Measurements from ENCODE around the gene TMEM38A.

- RRBS: no CpG with 5 or more reads among the region's 29 CpGs
These were observed 38.5 kb upstream of the KLF2 start for GRCh38 chr19:16285784-16286799.

DNA sequence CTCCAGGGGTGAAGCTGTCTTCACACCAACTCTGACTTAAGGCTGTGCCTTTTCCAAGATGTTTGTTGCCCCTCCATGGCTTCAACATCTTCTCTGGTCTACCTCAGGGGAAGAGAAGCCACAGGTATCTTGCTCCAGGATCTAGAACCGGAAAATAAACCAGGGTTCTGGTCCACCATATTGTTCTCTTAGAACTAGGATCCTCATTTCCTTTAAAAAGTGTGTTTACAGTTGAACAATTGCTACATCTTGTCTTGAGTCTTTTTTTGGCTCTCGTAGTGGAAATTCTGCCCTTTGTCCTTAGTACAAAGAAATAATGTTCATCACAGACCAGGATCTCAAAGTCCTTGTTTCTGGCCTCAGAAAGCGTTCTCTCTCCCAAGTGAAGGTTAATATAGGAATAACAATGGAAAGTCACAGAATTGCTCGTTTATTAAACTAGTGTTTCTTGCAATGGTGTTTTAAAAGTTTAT, 20.8 kb downstream of the KLF2 start:
- RRBS: no CpG with 5 or more reads among the region's 4 CpGs

DNA sequence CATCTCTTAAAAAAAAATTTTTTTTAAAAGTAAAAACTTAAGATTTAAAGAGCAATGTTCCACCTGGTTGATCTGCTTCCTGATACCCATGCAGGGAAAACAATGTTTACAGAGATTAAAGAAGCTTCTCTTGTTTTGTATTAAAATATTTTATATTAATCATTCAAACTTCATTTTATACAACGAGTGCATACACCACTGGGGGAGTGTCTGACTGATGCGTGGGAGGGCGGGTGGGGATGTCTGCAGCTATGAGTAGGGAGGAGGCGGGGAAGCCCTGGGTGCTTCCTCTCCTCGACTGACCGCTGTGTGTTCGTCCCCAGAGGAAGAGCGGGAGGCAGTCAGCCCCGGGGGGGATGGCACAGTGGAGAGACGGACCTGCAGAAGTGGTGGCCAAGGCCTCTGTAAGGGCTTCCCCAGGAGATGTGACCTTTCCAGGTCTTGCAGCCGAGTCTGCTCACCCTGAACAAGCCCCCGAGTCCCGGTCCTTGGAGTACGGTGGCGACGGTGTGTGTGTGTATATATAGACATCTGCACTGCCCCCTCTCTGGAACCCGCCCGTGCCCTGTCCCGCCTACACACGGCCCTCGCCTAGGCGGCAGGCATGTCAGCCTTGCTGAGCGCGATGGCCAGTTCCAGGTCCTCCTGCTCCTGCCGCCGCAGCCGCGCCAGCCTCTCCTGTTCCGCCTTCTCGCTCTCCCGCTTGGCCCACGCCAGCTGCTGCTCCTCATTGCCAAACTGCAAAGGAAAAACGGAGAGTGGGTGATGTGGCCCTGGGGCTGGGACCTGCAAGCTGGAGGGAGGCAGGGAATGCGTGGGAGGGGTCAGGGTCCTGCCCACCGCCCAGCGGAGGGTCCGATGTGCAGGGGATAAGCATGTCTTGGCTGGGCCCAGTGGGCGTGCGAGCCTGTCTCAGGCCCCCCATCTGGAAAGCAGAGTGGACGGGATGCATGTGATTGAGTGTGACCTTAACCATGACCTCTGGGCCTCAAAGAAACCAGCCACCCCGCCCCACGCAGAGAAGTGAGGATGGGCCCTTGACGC, 30.8 kb downstream of the KLF2 start:
- RRBS: 90% methylated on average over 3 of the region's 43 CpGs

DNA sequence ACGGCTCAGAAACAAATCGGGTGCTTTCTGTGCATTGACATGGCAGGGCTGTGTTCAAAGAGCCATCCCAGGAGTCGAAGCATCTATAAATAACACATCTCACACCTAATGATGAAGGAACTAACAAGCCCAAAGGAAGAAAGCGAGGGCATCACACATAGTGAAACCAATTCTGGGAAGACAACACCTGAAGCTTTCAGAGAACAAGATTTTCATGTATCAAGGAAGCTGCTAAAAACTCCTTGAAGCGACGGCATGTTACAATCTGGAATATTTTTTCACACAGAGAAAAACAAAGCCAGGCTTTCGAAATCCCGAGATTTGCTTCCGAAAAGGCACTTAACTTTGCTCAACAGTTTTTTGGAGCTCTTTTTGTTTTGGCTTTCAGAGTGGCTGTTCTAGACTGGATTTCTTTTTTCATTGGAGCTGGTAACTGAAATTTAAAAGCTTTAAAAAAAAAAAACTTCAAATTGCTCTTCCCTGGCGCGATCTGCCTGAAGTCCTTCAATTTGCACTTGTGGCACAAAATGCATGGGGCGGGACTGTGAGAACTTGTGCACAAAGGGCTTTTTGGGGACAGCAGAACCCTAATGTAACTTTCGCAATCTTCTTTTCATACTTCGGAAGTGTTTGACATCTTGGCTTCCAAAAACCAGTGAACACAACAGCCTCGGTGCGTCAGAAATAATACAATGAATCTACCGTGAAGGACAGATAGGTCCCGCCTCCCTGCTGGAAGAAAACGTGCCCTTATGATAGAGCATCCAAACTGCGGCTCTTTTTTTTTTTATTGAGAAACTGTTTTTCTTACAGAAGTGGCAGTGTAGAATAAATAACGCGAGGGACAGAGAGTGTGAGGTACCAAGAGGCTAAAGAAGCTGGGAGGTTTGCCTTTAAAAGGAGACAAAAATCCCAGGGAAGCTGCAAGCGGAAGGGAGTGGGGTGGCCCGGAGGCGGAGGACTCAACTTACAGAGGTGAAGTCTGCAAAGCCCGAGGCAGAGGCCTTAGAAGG, 36.5 kb downstream of the KLF2 start:
- RRBS: no CpG with 5 or more reads among the region's 26 CpGs

- RRBS: 85% methylated on average over 5 of the region's 16 CpGs
These were observed 42.7 kb downstream of the KLF2 start for GRCh38 chr19:16367159-16367918.

DNA sequence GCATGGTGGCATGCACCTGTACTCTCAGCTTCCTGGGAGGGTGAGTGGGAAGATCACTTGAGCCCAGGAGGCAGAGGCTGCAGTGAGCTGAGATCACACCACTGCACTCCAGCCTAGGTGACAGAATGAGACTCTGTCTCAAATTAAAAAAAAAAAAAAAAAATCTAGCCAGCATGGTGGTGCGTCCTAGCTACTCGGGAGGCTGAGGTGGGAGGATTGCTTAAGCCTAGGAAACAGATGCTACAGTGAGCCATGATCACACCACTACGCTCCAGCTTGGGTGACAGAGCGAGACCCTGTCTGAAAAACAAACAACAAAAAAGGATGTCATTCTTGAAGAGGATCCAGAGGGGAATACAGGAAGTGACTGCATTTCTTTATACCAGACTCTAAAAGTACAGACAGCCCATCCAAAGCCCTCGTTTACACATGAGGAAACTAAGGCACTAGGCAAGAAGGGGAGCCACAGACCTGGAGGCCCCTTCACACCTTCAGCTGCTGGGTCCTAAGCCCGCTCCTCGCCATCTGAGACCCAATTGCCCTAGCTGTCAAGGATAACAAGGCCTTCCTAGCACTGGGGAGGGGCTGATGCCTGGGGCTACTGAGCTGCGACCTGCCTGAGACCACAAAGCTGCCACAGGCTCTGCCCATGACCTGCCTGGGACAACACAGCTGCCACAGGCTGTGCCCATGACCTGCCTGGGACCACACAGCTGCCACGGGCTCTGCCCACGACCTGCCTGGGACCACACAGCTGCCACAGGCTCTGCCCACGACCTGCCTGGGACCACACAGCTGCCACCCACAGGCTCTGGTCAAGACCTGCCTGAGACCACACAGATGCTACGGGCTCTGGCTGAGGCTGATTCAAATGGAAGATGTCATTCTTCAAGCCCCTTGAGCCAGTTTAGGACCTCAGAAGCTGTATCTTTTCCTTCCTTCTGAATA, 55.0 kb downstream of the EPS15L1 start:
- RRBS: no CpG with 5 or more reads among the region's 12 CpGs

- RRBS: no CpG with 5 or more reads among the region's 28 CpGs
These were observed 54.2 kb downstream of the EPS15L1 start for GRCh38 chr19:16417445-16418159.

- RRBS: no CpG with 5 or more reads among the region's 10 CpGs
These were observed 29.2 kb downstream of the EPS15L1 start for GRCh38 chr19:16442583-16442862.

DNA sequence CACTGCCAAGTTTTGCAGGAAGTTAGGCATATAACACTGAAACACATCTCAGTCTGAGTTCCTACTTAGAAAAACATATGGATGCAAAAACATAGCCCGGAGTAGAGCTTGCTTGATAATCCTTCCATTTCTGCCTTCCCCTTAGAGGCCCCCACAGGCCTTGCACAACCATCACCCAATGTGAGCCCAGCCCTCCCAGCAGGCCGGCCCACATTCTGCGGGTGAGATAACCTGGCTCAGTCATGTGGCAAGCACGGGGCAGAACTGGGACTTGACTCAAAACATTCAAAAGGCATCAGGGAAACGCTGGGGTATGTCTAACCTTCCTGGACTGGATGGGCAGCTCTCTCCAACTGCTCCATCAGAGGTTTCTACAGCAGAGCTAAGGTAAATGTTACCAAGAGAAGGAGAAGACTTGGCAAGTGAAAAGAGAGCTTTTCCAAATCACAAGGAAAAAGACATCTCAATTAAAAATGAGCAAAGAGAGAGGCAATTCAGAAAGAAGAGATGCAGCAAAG, 24.8 kb downstream of the EPS15L1 start:
- RRBS: 22% methylated on average over 2 of the region's 5 CpGs

DNA sequence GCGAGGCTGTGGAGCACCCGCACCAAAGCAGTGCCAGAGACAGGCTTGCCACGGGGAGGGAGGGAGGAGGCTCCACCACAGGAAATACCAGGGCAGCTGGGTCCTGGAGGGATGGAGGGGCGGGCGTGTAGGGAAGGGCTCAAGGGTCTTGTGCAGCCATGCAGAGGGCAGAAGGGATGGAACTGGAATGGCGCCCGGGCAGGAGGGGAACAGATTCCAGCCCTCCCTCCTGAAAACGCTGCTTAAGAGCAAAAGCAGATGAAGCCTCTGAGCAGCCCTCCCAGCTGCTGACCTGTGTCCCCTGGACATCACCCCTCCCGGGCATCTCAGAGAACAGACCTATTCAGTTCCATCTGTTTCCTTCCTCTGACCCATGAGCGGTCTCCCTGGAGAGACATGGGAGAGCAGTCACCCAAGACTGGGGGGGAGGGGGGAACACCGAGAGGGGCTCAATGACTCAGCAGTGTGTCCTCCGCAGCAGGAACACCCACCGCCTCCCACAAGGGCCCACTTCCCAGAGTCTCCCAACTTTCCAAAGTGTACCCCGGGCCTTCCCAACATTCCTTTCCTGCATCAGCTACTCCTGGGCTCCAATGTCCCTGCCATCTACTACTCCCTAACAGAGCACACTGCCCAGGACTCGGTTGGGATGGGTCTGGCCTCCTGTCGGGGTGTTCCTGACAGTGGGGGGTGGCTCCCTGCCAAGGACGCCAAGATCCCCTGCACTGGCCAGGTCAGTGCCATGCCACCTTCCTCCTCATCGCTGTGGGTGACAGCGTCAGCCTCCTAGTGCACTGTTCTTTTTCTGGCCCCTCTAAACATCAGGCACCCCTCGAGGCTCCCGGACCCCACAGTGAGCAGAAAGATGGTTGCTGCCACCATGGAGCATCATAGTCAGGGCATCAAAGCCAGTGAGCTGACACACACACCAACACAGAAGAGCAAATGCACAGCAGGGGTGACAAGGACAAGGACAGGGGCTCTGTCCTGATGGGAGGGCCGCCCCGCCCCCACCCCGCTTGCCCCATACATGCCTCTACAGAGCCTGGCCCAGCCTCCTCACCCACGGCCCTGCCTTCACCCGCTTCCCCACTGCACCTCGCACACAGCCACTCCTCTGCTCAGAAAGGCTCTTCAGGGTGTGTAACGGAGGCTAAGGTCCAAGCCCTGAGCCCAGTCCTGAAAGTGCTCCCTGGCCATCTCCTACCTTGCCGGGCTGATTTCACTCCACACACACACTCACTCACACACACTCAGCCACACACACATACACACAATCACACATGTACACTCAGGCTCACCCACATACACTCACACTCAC, 13.9 kb downstream of the EPS15L1 start:
- RRBS: no CpG with 5 or more reads among the region's 29 CpGs

GRCh38 chr19:16519002-16519469, 22.8 kb downstream of the C19orf44 start:
- RRBS: no CpG with 5 or more reads among the region's 26 CpGs

DNA sequence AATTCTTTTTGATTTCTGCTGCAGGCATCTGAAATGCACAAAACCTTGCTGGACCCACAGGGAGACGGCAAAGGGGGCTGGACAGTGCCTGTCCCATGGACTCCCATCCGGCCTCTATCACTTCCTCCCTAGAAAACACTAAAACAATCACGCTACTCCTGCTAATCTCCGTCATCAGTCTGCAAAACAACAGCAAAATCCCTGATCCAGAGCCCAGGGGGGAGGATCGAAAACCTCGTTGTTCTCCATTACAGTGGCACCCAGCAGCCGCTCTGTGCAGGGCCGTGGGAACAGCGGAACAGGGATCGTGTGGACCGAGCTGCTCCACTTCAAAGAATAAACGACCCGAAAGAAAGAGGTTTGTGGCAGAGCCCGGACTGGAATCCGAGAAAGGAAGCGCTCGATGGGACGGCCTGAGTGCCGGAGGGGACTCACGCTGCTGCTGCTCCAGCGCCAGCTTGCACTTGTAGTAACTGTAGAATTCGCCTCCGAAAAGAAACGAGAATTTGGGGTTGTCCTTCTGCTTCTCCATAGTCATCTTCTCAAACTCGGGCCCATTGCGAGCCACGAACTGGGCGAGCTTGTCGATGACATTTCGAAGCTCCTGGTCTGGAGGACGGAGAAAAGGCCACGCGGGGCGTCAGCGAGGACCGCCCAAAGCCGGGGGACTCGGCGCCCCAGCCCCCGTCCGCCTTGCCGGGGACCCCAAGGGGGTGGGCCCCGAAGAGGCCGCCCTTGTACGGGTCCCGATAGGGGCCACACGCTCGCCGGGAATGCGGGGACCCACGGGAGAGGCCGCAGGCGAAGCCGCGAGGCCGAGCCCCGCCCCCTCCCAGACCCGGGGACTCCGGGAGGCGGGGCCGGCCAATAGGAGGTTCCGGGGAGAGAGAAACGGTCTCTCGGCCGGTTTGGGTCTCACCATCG, 540 bp downstream of the CHERP start:
- RRBS: 3% methylated on average over 30 of the region's 66 CpGs

- RRBS: no CpG with 5 or more reads among the region's 17 CpGs
These were observed 12.7 kb upstream of the CHERP start for GRCh38 chr19:16554908-16555420.

GRCh38 chr19:16585165-16585597, 13.0 kb upstream of the SLC35E1 start:
- RRBS: no CpG with 5 or more reads among the region's 8 CpGs

- RRBS: 5% methylated on average over 14 of the region's 83 CpGs
These were observed at the start of gene TMEM38A for GRCh38 chr19:16660744-16661572. Gene TMEM38A, plus strand, starts transcription at chr19:16661139.

DNA sequence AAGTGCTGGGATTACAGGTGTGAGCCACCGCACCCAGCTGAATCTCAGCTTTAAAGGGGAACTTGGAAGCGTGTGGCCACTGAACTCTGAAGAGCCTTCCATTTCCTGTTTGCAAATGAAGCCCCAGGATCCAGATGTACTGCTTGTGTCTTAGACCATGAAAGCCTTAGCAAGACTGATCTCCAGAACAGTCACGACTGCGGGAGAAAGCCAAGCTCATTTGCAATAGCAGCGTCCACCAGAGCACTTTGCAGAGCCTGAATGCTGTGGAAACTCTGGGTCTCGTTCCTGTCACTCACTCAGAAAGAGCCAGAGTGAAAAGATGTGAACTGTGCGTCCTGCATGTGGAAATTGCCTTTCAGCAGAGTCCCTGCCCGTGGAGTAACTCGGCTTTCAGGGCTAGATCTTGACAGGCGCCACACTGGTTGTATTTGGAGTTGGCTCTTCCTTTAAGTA, 4.8 kb downstream of the SIN3B start:
- RRBS: no CpG with 5 or more reads among the region's 10 CpGs

DNA sequence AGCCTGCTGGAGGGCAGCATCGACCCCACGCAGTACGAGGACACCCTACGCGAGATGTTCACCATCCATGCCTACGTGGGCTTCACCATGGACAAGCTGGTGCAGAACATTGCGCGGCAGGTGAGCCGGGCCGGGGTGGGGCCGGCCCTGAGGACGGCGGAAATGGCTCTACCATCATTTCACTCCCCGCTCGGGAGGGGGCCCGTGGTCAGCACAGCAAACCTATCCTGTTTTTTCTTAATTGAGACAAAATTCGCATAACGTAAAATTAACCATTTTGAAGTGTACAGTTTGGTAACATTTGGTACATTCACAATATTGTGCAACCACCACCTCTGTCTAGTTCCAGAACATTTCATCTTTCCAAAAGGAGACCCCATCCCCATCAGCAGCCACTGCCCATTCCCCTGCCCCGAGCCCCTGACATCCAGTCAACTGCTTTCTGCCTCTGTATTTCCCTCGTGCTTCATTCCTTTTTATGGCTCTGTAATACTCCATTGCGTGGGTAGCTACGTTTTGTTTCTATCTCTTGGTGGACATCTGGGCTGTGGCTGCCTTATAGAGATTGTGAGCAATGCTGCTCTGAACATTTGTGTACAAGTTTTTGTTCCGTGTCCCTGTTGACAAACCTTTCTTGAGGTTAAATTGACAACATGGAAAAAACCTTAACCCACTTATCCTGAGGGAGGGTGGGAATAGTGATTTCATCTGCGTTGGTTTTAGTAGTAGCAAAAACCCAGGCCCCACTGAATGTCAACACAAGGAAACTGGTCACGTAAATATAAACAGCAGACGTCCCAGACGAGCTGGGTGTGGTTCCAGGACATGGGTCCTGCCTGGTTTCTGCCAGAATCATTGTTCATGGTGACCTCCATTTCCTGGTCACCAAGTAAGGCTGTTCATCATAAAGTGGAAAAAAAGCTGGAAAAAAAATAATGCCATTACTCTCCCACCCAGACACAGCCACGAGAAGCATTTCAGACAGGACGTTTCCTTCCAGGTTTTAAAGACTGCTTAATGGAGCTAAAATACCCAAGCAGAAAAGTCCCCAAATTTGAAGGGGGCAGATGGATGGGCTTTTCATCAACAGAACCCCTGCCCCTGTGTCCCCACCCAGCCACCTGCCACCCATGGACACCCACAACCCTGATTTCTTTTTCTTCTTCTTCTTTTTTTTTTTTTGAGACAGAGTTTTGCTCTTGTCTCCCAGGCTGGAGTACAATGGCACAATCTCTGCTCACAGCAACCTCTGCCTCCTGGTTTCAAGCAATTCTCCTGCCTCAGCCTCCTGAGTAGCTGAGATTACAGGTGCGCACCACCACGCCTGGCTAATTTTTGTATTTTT, 17.0 kb upstream of the F2RL3 start:
- RRBS: no CpG with 5 or more reads among the region's 31 CpGs

GRCh38 chr19:16875646-16876424, 13.0 kb upstream of the F2RL3 start:
- RRBS: 99% methylated on average over 5 of the region's 31 CpGs

GRCh38 chr19:16889363-16889861, 613 bp downstream of the F2RL3 start:
- RRBS: 32% methylated on average over 3 of the region's 20 CpGs

DNA sequence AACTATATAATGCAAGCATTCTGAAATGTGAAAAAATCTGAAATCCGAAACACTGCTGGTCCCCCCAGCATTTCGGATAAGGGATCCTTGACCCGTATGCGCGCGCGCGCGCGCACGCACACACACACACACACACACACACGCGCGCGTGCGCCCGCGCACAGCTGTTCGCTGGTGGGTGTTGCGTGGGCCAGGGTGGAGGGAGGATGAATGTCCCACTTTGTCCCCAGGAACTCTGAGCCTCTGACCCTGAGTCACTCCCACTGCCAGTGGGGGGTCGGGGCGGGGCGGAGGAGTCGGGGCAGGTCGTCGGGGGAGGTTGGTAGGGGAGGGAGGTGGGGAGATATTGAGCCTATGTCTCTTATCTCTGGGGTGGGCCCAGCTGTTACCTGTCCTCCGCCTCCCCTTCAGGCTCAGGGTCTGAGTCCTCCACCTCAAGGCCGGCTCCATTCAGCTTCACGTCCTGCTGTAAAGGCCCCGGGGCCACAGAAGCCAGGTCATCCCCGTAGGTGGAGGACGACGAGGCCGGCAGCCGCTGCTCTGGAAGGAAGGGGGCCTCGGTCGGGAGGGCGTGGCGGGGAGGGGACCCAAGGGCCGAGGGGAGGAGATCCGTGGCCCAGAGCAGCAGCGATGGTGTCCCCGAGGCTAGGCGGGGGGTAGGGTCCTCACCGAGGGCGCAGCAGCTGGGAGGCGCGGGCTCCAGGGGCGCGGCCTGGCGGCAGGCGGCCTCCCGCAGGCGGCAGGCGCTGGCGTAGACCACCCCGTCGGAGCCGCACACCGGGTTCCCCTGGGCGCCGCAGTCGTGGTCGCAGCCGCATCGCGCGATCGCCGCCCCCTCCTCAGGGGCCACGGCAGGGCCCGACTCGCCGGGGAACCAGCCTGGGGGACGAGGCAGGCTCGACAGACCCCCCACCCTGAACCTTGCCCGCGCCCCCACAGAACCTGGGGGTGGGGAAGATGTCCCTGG, 7.3 kb downstream of the F2RL3 start:
- RRBS: 23% methylated on average over 16 of the region's 78 CpGs